Cerebral cortex (tissue), 2 donors: ENCODE measurements around the genes CCDC88C, PPP4R3A and CHGA.

GRCh38 chr14:91323575-91324616 lies 79.4 kb upstream of the GPR68 start:
- PRO-cap, 2 experiments, result peak in 1 of 2 experiments; most common plus-strand start chr14:91324230 (in 1); most common minus-strand start chr14:91324049 (in 1)

GRCh38 chr14:91332668-91333115 lies 84.9 kb downstream of the CCDC88C start:
- PRO-cap, 2 experiments, result no peak in any of the 2 experiments

- PRO-cap, 2 experiments, result peak in 1 of 2 experiments; most common plus-strand start chr14:91416930 (in 1)
Observed at GRCh38 chr14:91416634-91417176, 915 bp downstream of the CCDC88C start.

GRCh38 chr14:91417177-91418056 lies at the start of gene CCDC88C:
Gene CCDC88C, minus strand, starts transcription at chr14:91417820.
- PRO-cap, 2 experiments, result peak in 1 of 2 experiments; most common plus-strand start chr14:91417653 (in 1); most common minus-strand start chr14:91417650 (in 1)

DNA sequence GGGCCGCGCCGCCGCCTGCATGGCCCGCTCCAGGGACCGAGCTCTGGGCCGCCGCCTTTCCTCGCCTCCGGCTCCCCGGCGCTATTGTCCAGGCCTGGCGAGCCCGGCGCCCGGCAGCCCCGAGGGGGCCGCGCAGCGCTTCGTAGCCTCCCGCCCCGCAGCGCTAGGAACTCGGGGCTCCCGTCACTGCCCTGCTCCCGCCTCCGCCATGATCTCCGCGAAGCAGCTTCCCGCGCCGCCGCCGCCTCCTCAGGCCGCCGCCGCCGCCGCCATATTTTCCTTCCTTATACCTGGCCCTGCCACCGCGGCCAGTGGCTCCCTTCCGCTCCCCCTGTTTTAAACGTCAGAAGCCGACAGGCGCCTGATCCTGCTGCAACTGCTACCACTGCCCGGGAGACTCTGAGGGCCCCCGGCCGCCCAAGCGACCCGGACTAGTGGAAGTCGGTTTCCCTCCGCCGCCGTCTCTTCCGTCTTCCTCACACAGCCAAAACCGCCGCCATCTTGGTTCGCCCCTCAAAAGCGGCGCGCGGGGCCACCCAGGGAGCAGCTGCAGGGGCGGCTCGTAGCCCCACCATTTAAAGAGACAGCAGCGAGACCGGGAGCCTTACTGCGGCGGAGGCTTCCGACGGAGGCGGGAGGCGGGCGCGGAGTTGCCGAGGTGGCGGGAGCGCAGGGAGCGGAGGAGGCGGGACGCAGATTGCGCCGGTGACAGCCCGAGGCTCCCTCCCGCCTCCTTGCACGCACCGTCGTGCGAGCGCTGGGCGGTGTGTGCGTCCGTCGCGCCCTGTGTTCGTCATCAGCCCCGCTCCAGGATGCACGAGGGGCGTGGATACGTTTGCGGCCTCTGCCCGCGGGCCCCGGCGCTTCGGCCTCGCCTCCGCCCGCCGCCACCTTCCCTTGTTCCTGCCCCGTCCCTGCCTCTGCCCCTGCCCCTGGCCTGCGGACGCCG lies at the start of gene PPP4R3A:
PPP4R3A (minus strand) TSS at position 526 of the 949 bp plus-strand sequence.
- PRO-cap, 2 experiments, result peak in 2 of 2 experiments; most common plus-strand start position 843 of the sequence (in 1); most common minus-strand start position 480 of the sequence (in 1)

DNA sequence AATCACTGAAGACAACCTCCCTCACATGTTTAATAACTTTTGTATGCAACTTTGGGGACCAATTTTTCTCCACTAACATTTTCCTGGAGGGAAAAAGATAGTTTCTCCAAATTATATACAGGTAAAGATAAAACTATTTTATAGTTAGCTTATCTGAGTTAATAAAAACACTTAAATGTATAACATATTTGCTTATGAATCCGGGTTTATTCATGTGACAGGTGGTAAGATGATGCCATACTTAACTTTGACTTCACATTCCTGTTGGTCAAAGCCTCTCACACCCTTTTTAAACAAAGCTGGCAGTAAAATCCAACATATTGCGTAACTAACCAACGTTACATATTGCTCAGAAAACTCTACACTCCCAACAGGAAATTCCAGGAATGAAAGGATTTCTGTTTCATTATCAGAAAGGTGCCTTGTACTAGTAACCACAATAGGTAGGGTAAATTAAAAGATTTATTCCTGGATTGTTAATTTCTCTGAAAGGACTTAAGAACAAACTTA lies 23.6 kb upstream of the CATSPERB start:
- PRO-cap, 2 experiments, result no peak in any of the 2 experiments

DNA sequence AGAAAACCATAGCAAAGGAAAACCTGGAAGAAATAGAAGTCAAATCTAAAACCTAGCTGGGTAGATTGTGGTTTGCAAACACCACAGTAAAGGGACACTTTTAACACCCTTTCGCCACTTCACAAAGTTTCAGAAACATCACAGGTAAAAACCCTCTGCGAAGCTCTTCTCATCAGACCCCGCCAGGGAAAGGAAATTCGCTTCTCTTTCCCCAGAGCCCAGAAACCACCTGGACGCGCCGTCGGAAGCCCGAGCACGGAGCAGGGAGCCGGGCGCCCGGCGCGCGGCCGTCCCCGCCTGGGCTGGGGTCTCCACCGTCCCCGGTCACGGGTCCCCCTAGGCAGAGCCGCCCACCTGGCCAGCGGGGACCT lies 31.7 kb downstream of the TC2N start:
- PRO-cap, 2 experiments, result no peak in any of the 2 experiments

GRCh38 chr14:91865826-91866709 lies 1.3 kb downstream of the TC2N start:
- PRO-cap, 2 experiments, result no peak in any of the 2 experiments

DNA sequence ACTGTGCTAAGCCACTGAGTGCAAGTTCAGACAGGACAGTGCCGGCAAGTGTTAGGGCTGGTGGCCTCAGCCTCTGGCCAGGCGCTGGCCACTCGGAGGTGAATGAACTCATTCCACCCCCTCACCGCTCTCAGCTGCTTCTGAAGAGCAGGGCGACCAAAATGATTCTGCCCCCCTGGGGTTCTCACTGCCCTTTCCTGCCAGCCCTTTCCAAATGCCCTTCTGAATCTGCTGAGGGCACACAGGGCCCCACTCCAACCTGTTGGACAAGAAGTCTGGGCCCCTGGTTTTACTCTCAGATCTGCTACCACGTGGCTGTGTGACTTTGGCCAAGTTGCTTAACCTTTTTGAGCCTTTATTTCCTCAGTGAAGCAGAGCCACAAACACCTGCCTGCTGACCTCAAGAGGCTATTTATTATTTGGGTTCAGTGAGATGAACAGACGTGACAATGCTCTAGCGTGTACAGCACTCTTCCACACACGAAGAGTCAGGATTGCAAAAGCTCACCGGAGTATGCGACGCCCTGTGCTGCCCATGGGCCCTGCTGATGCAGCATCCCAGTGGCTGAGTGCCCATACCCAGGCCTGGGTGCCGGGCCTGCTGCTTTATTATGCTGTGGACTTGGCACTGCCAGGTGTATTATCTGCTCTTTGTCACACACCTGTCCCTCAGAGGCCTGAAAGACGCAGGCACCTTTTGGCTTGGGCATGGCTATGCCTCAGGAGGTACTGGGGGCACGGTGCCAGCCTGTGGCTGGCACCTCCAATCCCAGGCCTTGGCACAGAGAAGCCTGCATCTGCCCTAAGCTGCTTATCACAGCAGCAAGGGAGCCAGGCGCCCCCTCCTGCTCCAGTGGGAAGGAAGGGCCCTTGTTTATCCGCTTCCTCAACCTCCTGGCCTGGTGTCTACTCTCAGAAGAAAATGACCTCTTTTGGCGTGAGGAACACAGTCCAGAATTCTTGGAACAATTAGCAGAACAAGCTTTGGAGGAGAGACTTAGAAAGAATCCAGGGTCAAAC lies 22.2 kb upstream of the TC2N start:
- PRO-cap, 2 experiments, result peak in 1 of 2 experiments; most common plus-strand start position 814 of the sequence (in 1)

GRCh38 chr14:92490142-92490907 lies 23.3 kb upstream of the RIN3 start:
- PRO-cap, 2 experiments, result no peak in any of the 2 experiments

GRCh38 chr14:92511405-92511967 lies 2.1 kb upstream of the RIN3 start:
- PRO-cap, 2 experiments, result no peak in any of the 2 experiments

DNA sequence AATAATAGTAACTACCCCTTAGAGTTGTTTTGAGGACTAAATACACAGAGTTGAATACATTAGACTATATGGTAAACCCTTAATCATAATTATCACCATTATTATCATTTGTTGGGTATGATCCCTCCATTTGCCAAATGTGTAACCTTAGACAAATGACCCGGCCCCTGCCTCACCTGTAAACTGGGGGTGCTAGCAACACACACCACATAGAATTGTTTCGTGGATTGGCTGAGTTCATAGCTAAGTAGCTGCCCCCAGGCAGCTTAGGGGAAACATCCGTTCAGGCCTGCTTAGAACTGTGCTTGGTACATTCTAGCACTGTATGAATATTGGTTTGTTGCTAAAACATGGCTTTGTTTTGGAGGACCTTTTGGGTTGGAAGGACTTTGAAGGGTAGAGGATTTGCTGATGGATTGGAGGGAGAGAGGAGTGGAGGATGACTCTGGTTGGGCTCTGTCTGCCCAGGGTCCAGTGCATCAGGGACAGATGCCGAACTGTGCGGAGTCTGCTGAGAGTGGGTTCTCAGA lies 2.0 kb downstream of the RIN3 start:
- PRO-cap, 2 experiments, result peak in 1 of 2 experiments; most common minus-strand start position 185 of the sequence (in 1)

DNA sequence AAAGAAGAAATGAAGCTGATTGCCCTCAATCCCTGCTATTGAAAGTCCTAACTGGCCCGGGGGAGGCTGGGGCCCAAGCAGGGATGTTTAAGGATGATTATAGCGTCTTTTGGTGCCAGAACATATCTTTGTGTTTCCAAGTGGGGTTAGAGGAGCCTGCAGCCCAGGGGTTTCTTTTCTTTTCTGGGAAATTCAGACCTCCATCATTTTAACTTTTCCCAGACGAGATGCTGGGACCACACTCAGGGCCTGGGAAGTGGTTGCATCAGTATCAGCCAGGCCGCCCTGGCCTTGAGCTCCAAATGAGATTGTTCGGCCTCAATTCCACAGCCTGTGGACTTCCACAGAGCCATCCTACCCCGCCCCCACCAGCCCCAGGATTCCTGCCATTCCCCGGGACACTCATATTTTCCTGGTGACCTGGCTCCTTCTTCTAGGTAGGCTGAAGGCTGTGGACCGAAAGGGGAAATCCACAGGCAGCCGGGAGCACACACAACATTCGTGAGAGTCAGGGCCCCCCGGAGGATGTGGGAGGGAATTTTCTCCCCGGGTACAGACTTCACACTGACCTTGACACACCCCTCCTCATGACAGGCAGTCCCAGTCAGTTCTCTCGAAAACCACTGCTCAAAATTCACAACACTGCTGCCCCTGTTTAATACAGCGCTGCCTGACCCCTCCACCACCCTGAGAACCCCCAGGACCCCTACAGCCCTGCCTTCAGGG lies 39.8 kb downstream of the RIN3 start:
- PRO-cap, 2 experiments, result no peak in any of the 2 experiments

GRCh38 chr14:92586209-92586528 lies 72.6 kb downstream of the RIN3 start:
- PRO-cap, 2 experiments, result no peak in any of the 2 experiments

- PRO-cap, 2 experiments, result peak in 1 of 2 experiments; most common minus-strand start chr14:92719306 (in 1)
Observed at GRCh38 chr14:92719143-92719441, 29.3 kb downstream of the LGMN start.

DNA sequence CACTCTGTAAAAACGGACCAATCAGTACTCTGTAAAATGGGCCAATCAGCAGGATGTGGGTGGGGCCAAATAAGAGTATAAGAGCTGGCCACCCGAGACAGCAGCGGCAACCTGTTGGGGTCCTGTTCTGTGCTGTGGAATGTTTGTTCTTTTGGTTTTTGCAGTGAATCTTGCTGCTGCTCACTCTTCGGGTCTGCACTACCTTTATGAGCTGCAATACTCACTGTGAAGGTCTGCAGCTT lies 1.8 kb upstream of the LGMN start:
- PRO-cap, 2 experiments, result no peak in any of the 2 experiments

DNA sequence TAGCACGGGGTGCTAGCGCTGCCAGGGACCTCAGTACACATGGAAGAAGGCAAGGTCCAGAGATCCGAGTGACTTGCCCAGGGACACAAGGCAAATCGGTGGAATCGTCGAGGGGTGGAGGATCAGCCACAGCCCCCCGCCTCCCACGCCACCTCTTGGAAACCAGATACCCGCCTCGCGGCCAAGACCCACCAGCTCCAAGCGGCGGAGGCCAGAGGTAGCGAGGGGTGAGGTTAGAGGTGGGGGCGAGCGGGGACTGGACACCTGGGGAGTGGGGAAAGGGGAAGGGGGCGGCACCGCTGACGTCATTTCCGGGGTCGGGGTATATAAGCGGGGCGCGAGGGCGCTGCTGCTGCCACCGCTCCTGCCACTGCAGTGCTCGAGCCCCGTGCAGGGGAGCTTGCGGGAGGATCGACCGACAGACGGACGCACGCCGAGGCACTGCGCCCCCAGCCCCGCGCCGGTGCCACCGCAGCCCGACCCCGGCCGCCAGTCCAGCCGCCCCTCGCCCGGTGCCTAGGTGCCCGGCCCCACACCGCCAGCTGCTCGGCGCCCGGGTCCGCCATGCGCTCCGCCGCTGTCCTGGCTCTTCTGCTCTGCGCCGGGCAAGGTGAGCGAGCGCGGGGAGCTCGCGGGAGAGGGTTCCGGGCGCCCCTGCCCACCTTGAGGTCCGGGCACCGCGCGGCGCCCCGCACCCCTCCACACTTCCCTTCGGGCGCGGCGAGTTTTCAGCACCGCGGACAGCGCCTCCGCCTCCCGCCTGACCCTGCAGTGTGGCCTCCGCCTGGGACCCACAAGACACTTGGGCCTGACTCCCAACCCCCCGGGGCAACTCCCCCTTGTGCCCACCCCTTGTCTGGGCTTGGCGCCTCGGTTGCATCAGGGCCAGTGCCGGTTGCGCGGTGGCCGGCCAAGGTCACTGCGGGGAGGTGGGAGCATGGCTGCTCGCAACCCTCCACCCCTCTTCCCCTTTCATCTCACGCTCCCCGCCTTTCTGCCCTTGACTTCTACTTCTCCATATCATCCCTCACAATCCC lies at the start of gene CHGA:
CHGA (plus strand) TSS at position 355 of the 1,037 bp plus-strand sequence.
- PRO-cap, 2 experiments, result peak in 1 of 2 experiments; most common plus-strand start position 355 of the sequence (in 1)

DNA sequence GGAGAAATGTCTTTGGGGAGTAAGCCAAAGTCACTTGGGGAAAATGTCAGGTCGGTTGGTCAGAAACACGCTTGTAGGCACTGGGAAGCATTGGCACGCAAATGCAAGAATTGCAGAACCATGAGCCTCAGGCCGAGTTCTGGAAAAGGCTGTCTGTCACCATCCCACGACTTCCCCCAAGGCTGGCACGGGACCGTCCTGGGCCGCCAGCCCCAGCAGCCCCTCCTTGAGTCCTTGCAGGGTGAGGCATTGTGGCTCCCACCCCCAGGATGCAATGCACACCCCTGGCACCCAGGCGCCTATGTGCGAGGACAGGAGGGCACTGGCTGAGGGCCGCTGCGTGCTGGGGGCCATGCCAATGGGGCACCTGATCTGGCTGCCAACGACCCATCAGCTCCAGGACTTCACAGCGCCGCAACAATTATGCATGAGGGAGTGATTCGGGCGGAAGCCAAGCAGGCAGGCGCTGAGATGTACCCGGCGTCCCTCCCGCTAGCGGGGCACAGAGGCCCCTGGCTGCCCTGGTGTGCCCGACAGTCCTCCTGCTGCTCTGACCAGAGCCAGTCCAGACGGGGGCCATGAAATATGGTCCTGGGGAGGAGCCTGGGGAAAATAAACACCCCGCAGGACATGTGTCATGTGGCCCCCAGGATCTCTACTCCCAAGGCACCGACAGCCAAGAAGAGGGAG lies 30.0 kb downstream of the CHGA start:
- PRO-cap, 2 experiments, result no peak in any of the 2 experiments

DNA sequence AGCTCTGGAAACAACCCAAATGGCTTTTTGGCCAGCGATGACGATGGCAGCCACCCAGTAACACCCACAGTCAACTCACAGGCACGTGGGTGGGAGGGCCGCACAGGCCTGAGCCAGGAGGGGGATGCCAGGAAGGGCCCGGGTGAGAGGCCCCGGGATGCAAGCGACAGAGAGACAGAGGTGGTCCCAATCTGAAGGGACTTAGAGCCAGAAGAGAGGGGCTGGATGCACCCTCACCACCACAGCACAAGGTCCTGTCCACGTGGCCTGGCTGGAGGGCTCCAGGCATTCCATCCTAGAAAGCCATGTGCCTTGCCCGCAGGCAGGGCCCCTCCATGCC lies 50.7 kb downstream of the CHGA start:
- PRO-cap, 2 experiments, result no peak in any of the 2 experiments

GRCh38 chr14:93044139-93044562 lies 71.6 kb downstream of the ITPK1 start:
- PRO-cap, 2 experiments, result no peak in any of the 2 experiments